Epithelial cell of esophagus (primary cell): Measurements from ENCODE around the genes GABRD and SKI.

- RRBS: 3% methylated on average over 19 of the region's 83 CpGs
These were observed at the start of gene GABRD for GRCh38 chr1:2019037-2019587. TSS of gene GABRD (plus strand) at chr1:2019345.

DNA sequence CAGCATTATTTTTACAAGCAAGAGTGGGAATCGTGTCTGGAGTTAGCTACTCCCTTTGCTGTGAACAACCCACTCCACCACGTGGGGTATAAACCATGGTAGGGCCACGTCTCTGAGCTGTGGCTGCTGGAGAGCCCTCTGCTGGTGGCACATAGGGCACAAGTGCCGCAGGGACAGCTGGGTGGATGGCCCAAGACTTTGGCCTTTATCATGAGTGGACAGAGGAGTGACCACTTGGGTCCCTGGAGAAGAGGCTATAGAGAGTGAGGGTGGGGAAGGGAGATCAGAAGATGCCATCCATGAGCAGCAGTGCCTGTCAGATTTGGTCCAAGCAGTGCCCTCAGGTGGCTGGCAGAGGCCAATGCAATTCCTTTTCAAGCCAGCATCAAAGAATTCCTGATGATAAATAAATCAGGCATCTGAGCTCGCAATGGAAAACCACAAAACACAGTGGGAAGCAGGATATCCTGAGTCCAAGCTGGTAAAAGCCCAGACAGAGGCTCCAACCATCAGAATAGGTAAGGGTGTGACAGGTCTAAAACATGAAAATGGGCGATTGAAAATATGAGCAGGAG, 54.7 kb downstream of the FAAP20 start:
- RRBS: no CpG with 5 or more reads among the region's 6 CpGs

DNA sequence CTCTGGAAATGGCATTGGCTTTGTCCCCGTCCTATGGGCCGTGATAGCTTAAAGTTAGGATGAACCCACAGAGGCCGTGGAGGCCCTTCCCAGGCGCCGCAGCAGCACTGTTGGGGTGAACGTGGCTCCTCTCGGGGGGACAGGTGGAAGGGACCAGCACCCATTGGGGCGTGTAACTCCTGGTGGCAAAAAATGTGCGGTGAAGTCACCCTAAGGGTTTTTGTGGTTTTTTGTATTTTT, 27.3 kb downstream of the FAAP20 start:
- RRBS: no CpG with 5 or more reads among the region's 9 CpGs

GRCh38 chr1:2175459-2176836, 18.6 kb downstream of the FAAP20 start:
- RRBS: no CpG with 5 or more reads among the region's 56 CpGs

DNA sequence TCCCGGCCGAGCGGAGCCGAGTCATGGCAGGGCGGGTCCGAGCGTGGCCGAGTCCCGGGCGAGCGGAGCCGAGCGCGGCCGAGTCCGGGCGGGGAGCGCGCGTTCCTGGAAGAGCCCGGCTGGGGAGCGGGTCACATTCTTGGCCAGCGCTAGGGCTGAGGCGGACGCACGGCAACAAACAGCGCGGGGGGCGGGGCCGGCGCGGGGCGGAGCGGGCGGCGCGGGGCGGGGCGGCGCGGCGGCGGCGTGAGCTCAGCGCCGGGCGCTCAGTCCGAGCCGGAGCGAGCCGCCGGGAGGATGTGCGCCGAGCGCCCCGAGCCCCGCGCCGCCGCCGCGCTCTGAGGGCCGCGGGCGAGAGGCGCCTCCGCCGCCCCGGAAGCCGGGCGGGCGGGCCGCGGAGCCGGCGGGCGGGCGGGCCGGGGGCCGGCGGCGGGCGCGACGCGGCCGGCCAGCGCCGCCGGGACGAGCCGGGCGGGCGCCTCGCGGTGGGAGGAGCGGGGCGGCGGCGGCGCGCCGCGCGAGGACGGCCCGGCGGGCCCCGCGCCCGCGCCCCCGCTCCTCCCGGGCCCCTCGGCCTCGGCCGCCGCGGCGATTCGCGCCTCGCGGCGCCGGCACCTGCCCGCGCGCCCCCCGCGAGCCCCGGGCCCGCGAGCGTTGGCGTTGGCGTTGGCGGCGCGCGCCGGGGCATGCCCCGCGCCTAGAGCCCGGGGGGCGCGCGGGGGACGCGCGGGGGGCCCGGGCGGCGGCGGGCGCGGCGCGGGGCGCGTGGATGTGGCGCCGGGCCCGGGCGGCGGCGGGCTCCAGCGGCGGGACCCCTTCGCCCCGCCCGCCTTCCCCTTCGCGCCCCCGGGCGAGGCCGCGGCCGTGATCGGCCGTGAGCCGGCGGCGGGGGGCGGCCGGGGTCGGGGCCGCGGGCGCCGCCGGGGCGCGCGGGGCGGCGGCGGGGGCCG, at the start of gene SKI:
TSS of gene SKI (plus strand) at position 555 of the 950 bp plus-strand sequence.
- RRBS: 1% methylated on average over 112 of the region's 199 CpGs

DNA sequence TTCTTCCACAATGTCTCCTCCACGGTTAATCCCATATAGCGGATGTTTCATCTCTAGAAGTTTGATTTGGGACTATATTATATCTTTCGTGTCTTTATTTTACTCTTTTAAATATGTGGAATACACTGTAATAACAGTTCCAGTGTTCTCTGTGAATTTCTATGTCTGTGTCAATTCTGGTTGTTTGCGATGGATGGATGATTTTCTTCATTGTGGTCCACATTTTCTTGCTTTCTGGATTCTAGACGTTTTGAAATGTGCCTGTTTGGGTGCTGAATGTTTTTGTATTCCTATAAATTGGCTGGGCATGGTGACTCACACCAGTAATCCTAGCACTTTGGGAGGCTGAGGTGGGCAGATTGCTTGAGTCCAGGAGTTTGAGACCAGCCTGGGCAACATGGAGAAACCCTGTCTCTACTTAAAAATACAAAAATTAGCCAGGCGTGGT, 37.3 kb downstream of the SKI start:
- RRBS: no CpG with 5 or more reads among the region's 6 CpGs

GRCh38 chr1:2286757-2287343, 58.7 kb downstream of the SKI start:
- RRBS: 86% methylated on average over 5 of the region's 23 CpGs

- RRBS: no CpG with 5 or more reads among the region's 22 CpGs
These were observed 59.6 kb downstream of the SKI start for GRCh38 chr1:2287513-2288298.

GRCh38 chr1:2295385-2295994, 67.4 kb downstream of the SKI start:
- RRBS: no CpG with 5 or more reads among the region's 19 CpGs

DNA sequence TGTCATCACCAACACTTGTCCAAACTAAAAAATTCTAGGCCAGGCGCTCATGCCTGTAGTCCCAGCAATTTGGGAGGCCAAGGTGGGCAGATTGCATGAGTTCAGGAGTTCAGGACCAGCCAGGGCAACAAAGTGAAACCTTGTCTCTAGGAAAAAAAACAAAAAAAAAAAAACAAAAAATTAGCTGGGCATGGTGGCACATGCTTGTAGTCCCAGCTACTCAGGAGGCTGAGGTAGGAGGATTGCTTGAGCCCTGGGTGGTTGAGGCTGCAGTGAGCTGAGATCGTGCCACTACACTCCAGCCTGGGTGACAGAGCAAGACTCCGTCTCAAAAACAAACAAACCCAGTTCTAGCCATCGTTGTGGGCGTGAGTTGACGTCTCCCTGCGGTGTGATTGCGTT, 67.9 kb downstream of the SKI start:
- RRBS: no CpG with 5 or more reads among the region's 8 CpGs

DNA sequence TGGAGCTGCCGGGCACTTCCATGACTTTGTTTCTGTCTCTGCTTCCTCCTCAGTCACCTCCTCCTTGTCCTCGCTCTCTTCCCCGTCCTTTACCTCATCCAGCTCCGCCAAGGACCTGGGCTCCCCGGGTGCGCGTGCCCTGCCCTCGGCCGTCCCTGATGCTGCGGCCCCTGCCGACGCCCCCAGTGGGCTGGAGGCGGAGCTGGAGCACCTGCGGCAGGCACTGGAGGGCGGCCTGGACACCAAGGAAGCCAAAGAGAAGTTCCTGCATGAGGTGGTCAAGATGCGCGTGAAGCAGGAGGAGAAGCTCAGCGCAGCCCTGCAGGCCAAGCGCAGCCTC, 76.1 kb downstream of the SKI start:
- RRBS: no CpG with 5 or more reads among the region's 19 CpGs

- RRBS: no CpG with 5 or more reads among the region's 17 CpGs
These were observed 79.9 kb downstream of the MORN1 start for GRCh38 chr1:2311350-2312010.

- RRBS: 13% methylated on average over 22 of the region's 52 CpGs
These were observed 69.1 kb downstream of the MORN1 start for GRCh38 chr1:2321932-2322912.

DNA sequence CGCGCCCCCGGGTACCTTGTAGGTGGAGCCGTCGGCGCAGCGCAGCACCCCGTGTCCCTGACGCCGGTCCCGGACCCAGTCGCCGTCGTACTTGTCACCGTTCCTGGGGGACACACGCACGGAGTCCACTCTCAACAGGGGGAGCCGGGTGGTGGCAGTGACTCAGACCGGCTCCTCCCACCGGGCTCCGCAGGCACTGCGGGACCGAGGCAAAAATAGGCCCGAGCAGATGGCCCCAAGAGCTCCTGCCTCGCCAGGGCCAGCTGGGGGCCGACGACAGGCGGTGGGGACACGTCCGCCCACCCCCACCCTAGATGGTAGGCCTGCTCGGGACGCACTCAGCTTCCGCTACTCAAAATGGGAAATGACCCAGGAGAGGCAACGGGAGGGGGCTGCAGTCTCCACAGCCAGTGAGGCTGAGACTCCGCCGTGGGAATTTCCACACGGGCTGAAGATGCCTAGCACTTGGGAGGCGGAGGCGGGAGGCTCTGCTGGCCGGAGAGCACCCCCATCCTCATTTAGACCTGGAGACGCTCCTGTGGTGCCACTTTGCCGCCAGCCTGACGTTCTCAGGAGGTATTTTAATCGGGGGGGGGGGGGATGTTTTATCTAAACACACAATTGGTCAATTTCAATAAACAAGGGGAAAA, 6.3 kb downstream of the MORN1 start:
- RRBS: 86% methylated on average over 16 of the region's 44 CpGs

- RRBS: no CpG with 5 or more reads among the region's 38 CpGs
These were observed 8.9 kb upstream of the PLCH2 start for GRCh38 chr1:2467038-2467754.

GRCh38 chr1:2480905-2481334, 4.8 kb downstream of the PLCH2 start:
- RRBS: no CpG with 5 or more reads among the region's 13 CpGs

DNA sequence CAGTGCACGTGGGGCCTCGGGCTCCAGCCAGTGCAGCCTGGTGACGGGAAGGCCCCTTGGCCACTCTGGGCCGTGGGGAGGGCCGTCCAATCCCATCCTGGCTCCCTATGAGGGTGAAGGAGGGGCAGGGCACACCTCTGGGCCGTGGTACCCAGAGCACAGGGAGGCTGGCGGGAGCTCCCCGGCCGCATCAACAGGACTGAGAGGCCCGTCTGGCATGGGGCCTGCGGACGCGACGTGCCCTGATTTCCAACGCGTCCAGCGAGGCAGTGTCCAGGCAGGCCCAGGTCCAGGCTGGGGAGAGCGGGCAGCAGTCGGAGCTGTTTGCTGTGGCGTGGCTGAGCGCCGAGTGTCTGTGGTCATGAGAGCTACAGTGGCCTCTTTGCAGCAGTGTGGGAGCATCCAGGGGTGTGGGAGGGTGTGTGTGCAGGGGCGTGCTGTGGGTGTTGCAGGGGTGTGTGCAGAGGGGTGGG, 17.4 kb downstream of the PLCH2 start:
- RRBS: no CpG with 5 or more reads among the region's 23 CpGs

DNA sequence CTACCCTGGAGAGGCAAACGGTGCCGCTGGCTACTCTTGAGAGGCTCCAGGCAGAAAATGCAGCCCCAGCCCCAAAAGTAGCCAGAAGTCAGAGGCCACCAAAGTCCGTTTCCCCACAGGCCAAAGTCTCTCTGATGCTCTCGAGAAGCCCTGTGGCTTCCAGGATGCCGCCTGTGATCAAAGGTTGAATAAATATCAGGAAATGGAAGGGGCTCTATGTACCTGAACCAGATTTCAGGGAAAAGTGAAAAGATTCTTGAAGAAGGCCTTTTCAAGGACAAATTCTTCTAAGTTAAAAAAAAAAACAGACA, 4.2 kb downstream of the PANK4 start:
- RRBS: no CpG with 5 or more reads among the region's 5 CpGs

DNA sequence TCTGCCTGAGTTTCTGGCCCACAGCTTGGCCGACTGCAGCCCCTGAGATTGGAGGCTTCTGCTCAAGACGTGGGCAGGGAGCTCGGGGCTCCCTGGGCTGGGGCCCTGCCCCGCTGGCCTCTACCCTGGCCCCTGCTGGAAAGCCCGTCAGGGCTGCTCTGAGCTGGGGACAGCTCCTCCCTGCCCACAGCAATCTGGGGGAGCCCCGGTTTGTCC, 8.8 kb upstream of the TNFRSF14 start:
- RRBS: no CpG with 5 or more reads among the region's 6 CpGs

DNA sequence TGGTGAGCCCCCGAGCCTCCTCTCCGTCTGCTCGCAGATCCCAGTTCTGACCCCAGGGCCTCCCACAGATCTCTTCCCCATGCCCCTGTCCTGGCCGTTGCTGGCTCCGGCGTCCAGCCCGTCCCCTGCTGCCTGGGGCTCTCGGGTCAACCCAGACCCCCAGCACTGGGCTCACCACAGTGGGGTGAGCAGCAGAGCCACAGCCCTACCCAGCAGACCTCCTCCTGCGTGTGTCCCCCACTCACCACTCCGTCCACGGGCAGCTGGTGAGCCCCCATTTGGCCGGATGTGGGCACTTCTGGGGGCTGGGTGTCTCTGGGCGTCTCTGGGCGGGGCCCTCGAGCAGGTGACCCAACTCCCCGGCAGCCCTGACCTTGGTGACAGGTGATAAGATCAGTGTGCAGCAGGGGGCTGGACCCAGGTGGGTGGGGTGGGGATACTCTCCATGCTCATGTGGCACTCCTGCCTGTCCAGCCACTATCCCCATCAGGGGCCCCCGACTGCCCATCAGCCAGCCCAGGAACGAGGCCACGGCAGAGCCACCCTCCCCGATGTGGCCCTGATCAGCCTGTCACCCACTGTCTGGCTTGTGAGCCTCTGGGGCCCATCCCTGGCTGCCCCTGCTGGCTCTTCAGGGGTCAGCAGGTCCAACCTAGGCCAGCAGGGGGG, 695 bp downstream of the TNFRSF14 start:
- RRBS: 12% methylated on average over 4 of the region's 20 CpGs